Endothelial cell of umbilical vein (primary cell): ENCODE data around the genes POLR1H and RNF39.

- PRO-cap = no peak
CAGE:
- cytosol, long polyA minus RNA = no peak
- cytosol, long polyA plus RNA = no peak
- long polyA plus RNA = no peak
- nucleus, long polyA minus RNA = no peak
- nucleus, long polyA plus RNA = no peak
Measured at GRCh38 chr6:29980570-29981032, 38.3 kb downstream of the HLA-A start.

DNA sequence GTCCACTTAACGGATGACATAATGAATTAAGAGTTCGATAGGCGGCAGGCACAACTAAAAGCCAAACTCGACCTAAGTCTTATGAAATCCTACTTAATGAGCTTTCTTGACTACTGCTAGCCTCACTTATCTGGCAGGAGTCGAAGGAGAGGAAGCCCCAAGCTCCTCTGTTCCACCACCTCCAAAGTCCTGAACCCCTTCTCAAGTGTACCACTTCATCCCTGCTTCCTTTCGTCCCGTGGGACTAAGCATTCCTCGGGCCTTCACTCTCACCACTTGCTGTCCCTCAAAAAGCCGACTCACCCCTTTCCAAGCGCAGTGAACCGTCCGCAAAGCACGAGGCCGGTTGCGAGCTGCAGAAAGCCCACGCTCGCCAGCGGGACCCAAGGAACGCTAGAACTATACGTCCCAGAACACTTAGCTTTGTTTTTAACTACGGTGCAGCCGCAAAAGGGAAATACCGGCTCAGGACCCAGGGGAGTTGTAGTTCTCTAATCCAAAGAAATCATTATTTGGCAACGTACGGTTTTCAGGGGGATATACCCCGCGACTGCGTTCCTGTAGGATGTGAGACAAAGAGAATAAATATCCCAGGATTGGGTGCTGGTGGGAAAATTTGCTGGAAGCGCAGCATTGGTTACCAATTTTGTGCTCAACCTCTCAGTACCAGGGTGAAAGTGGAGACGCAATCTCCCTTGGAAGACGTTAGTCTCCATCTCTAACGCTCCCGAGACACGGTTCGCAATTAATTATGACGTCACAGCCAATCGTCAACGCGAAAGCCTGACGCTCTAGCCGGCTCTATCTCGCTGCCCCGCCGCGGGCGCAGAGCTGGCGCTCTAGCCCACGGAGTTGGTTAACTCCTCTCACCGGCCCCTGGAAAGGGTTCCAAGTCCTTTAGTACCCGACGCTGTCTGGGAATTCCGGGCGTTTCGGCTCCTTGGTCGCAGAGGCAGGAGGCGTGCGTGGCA is at the start of gene POLR1H:
POLR1H (plus strand) TSS at position 828 of the 971 bp plus-strand sequence.
- PRO-cap = unidirectional peak, plus-strand start at position 125 of the sequence; bidirectional peak, plus-strand start at position 332 of the sequence, minus-strand start at position 246 of the sequence; bidirectional peak, plus-strand start at position 828 of the sequence, minus-strand start at position 743 of the sequence
CAGE:
- cytosol, long polyA minus RNA = start-site peak on the minus strand centred at position 739 of the sequence, 10 bp wide, 11 reads
- cytosol, long polyA plus RNA = no peak
- long polyA plus RNA = no peak
- nucleus, long polyA minus RNA = start-site peak on the minus strand centred at position 721 of the sequence, 5 bp wide, 132 reads; start-site peak on the plus strand centred at position 872 of the sequence, 60 bp wide, 20 reads
- nucleus, long polyA plus RNA = start-site peak on the minus strand centred at position 724 of the sequence, 26 bp wide, 50 and 117 reads in 2 replicates

DNA sequence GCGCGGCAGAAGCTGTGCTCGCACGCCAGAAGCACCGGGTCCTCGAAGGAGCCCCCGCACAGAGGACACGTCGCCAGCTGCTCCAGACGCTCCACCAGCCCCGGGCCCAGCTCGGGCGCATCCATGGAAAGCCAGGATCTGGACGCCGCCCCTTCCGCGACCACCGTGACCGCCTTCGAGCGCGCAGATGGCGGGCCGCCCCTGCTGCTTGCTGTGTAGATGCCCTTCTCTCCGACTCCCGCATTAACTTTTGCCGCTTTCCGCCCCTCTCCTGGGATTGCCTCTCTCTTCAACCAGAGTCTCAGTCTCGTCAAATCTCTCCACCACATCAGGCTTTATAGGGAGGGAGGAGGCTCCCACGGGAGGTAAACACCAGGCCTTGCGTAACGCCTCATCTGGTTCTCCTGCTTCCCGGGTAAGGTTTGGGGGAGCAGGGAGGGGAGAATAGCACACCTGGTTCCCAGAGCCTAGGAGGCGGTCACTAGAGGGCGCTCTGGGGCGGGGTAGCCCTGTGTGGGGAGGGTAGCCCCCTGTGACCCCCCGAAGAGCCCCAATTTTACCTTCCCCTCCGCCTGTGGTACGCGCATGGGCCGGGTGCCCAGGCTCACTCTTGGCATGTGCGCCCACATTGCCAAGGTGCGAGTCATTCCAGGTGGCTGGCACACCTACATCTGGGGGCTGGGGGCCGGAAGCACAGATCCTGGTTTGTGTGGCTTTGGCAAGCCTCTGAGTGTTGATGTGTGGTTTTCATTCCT is at the start of gene RNF39:
RNF39 (minus strand) TSS at position 309 of the 755 bp plus-strand sequence.
- PRO-cap = no peak
CAGE:
- cytosol, long polyA minus RNA = no peak
- cytosol, long polyA plus RNA = no peak
- long polyA plus RNA = no peak
- nucleus, long polyA minus RNA = no peak
- nucleus, long polyA plus RNA = no peak

- PRO-cap = no peak
CAGE:
- cytosol, long polyA minus RNA = no peak
- cytosol, long polyA plus RNA = no peak
- long polyA plus RNA = no peak
- nucleus, long polyA minus RNA = no peak
- nucleus, long polyA plus RNA = no peak
Measured at GRCh38 chr6:30076216-30076900, 789 bp upstream of the RNF39 start.

DNA sequence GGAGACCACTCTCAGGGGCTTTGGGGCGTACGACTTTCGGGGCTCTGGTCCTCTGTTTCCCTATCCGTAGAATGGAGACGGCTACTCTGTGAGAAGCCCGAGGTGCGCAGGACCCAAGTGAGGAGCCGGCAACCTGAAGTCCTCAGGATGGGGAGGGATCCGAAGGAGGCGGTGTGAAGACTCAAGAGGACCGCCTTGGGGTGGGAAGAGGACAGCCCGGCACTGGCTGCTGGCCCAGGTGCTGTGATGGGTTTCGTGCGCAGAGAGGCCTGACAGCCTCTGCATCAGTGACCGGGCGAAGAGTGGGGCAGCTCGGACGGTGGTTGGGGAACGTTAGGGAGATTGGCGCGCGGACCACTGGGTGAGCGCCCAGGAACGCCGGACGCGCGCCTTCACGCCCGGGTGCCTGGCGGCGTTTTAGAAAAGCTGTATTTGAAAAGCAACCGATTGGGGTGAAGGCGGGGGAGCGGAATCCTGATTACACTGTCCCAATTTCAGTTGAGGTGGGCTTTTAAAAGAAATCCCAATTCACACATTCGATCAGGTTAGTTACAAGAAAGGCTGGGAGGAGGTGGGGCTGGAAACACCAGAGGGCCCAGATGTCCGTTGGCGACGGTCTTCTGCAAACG is 8.7 kb upstream of the TRIM40 start:
- PRO-cap = no peak
CAGE:
- cytosol, long polyA minus RNA = no peak
- cytosol, long polyA plus RNA = no peak
- long polyA plus RNA = no peak
- nucleus, long polyA minus RNA = no peak
- nucleus, long polyA plus RNA = no peak

DNA sequence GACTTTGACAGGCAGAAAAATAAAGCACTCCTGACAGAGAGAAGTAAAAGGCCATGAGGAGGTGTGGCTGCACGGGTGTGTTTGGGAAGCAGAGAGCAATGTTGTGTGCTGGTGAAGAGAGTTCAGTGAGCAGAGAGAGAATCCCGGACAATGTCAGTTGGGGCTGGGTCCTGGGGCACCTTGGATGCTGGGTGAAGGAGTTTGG is 7.9 kb downstream of the TRIM40 start:
- PRO-cap = no peak
CAGE:
- cytosol, long polyA minus RNA = no peak
- cytosol, long polyA plus RNA = no peak
- long polyA plus RNA = no peak
- nucleus, long polyA minus RNA = no peak
- nucleus, long polyA plus RNA = no peak

- PRO-cap = no peak
CAGE:
- cytosol, long polyA minus RNA = no peak
- cytosol, long polyA plus RNA = no peak
- long polyA plus RNA = no peak
- nucleus, long polyA minus RNA = no peak
- nucleus, long polyA plus RNA = no peak
Measured at GRCh38 chr6:30305945-30306772, 20.6 kb upstream of the TRIM39 start.

- PRO-cap = no peak
CAGE:
- cytosol, long polyA minus RNA = no peak
- cytosol, long polyA plus RNA = no peak
- long polyA plus RNA = no peak
- nucleus, long polyA minus RNA = no peak
- nucleus, long polyA plus RNA = no peak
Measured at GRCh38 chr6:30495247-30495989, 6.1 kb downstream of the HLA-E start.

- PRO-cap = unidirectional peak, plus-strand start at chr6:30496900
CAGE:
- cytosol, long polyA minus RNA = no peak
- cytosol, long polyA plus RNA = no peak
- long polyA plus RNA = no peak
- nucleus, long polyA minus RNA = no peak
- nucleus, long polyA plus RNA = no peak
Measured at GRCh38 chr6:30496477-30497152, 7.3 kb downstream of the HLA-E start.

DNA sequence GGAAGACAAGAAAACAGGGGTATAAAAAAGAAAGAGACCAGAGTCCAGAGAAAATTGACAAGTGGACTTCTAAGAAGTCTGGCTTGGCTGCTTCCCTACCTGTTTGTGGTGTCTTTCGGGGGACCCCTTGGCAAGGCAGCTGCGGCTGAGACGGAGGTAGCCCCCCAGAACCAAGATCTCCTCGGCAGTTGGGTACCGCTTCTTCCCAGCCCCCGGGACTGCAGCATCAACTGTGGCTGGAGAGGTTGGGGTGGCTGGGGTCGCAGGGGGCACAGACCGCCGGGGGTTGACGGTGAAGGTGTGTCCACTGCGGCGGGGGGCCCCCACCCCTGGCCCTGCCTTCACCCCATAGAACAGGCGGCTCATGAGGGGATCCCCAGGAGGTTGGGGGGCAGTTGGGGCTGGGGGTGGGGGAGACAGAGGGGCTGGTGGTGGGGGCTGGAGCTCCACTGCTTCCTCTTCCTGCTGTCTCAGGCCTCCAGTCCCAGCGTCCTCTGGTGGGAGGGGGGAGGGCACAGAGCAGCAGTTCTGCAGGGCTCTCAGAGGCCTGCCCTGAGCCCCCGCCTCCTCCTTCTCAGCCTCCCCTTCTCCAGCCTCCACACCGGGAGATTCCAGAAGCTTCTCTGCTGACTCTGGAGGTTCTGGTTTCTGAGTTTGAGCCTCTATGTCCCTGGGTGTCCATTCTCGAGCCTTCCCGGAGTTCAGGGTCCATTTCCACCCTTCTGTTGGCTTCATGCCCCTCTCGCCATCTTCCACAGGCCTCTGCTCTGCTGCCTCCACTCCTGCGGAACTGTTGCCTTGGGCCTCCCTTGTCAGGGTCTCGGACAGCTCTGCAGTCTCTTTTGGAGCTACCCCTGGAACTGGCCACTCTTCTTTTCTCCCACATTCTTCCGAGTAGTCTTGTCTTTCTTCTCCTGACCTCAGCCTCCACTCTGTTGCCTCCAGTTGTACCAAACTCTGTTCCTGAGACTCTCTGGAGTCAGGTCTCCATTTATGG is 1.8 kb downstream of the PPP1R18 start:
- PRO-cap = bidirectional peak, plus-strand start at position 614 of the sequence, minus-strand start at position 496 of the sequence
CAGE:
- cytosol, long polyA minus RNA = no peak
- cytosol, long polyA plus RNA = start-site peak on the minus strand centred at position 440 of the sequence, 125 bp wide, 95 and 141 reads in 2 replicates; start-site peak on the minus strand centred at position 737 of the sequence, 151 bp wide, 145 and 57 reads in 2 replicates
- long polyA plus RNA = no peak
- nucleus, long polyA minus RNA = start-site peak on the plus strand centred at position 573 of the sequence, 166 bp wide, 14 reads
- nucleus, long polyA plus RNA = start-site peak on the minus strand centred at position 836 of the sequence, 197 bp wide, 42 and 121 reads in 2 replicates

GRCh38 chr6:30704298-30705193 is 12.5 kb downstream of the MDC1 start:
- PRO-cap = no peak
CAGE:
- cytosol, long polyA minus RNA = no peak
- cytosol, long polyA plus RNA = no peak
- long polyA plus RNA = no peak
- nucleus, long polyA minus RNA = no peak
- nucleus, long polyA plus RNA = no peak

DNA sequence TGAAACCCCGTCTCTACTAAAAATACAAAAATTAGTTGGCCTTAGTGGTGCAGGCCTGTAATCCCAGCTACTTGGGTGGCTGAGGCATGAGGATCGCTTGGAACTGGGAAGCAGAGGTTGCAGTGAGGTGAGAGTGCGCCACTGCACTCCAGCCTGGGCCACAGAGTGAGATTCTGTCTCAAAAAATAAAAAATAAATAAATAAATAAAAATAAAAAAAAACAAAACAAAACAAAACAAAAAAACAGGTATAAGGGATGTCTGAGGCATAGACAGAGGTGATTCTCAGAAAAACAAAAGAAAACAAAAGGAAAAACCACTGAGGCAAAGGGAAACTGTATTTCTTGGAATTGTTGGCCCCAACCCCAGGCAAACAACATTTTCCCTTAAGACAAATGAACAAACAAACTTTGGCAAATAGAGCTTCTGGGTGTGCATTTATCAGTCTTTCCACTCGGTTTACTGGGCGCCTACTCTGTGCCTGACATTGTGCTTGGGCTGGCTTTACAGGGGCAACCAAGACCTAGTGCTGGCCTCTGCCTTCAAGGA is 33.5 kb upstream of the IER3 start:
- PRO-cap = no peak
CAGE:
- cytosol, long polyA minus RNA = no peak
- cytosol, long polyA plus RNA = no peak
- long polyA plus RNA = no peak
- nucleus, long polyA minus RNA = no peak
- nucleus, long polyA plus RNA = no peak

DNA sequence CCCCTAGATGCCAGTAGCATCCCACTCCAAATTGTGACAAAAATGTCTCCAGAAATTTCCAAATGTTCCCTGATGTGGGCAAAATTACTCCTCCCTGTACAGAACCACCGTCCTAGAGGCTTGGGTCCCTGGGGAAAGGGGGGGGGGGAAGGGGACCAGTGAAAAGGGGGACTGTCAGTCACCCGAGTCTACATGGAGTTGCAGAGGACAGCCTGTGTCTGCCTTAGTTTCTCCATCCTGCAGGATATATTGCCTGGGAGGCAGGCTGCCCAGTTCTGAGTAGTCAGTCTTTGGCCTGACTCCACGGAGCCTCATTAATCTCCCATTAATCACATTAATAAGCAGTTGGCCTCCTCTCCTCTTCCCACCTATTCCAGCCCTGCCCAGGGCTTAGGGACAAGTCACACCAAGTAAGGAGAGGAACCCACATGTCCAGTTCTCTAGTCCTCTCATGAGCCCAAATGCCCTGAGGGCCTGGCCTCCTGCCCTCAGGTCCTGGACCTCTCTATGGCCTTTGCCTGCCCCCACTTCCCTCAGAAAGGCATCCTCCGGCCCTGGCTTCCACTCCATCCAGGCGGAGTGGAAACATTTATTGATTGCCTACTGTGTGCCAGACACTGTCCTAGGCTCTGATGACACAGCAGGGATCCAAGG is 1.3 kb upstream of the MUCL3 start:
- PRO-cap = no peak
CAGE:
- cytosol, long polyA minus RNA = no peak
- cytosol, long polyA plus RNA = no peak
- long polyA plus RNA = no peak
- nucleus, long polyA minus RNA = no peak
- nucleus, long polyA plus RNA = no peak

DNA sequence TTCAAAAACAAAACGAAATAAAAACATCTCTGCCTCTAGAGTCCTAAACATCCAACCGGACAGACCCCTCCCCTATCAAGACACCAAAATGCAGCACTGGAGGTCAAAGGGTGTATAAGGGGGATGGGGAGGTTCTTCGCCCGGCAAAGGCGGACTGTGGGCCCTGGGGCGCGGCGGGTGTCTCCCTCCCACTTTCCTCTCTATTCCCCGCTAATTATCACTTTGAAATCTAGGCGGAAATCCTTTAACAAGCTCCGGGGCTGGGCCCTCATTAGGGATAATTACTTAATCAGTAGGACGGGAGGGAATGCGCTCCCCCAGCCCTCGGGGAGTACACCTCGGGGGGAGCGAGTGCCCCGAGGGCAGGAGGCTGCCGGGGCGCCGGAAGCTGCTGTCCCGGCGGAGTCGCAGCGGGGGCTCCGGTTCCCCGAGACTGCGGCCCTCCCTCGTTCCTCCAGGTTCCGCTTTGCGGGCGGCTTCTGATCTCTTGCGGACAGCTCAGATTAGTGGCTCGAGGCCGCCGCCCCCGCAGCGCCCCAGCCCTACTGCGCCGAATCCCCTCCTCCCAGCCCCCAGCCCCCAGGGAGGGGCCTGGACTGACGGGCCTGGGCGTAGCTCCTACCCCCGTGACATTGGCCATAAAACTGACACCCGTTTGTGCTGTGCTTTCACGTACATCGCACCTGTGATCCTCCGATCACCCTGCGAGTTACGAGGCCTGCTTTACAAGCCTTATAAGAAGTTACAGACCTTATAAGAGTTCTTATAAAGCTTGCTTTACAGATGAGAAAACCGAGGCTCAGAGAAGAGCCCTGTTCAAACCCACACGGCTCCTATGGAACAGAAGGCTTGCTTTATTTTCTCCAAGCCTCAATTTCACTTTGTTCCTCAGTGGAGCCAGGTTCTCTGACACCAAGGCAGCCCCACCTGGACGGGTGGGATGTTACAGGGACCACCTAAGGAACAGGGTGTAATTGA is 14.8 kb downstream of the MUCL3 start:
- PRO-cap = bidirectional peak, plus-strand start at position 506 of the sequence, minus-strand start at position 390 of the sequence
CAGE:
- cytosol, long polyA minus RNA = no peak
- cytosol, long polyA plus RNA = no peak
- long polyA plus RNA = no peak
- nucleus, long polyA minus RNA = no peak
- nucleus, long polyA plus RNA = no peak

- PRO-cap = no peak
CAGE:
- cytosol, long polyA minus RNA = no peak
- cytosol, long polyA plus RNA = no peak
- long polyA plus RNA = no peak
- nucleus, long polyA minus RNA = no peak
- nucleus, long polyA plus RNA = no peak
Measured at GRCh38 chr6:31021407-31022142, 11.3 kb downstream of the MUC22 start.

GRCh38 chr6:31164892-31165735 is 5.4 kb downstream of the POU5F1 start:
- PRO-cap = no peak
CAGE:
- cytosol, long polyA minus RNA = no peak
- cytosol, long polyA plus RNA = no peak
- long polyA plus RNA = no peak
- nucleus, long polyA minus RNA = no peak
- nucleus, long polyA plus RNA = no peak

GRCh38 chr6:31172048-31173065 is 1.9 kb upstream of the POU5F1 start:
- PRO-cap = no peak
CAGE:
- cytosol, long polyA minus RNA = no peak
- cytosol, long polyA plus RNA = no peak
- long polyA plus RNA = no peak
- nucleus, long polyA minus RNA = no peak
- nucleus, long polyA plus RNA = no peak

DNA sequence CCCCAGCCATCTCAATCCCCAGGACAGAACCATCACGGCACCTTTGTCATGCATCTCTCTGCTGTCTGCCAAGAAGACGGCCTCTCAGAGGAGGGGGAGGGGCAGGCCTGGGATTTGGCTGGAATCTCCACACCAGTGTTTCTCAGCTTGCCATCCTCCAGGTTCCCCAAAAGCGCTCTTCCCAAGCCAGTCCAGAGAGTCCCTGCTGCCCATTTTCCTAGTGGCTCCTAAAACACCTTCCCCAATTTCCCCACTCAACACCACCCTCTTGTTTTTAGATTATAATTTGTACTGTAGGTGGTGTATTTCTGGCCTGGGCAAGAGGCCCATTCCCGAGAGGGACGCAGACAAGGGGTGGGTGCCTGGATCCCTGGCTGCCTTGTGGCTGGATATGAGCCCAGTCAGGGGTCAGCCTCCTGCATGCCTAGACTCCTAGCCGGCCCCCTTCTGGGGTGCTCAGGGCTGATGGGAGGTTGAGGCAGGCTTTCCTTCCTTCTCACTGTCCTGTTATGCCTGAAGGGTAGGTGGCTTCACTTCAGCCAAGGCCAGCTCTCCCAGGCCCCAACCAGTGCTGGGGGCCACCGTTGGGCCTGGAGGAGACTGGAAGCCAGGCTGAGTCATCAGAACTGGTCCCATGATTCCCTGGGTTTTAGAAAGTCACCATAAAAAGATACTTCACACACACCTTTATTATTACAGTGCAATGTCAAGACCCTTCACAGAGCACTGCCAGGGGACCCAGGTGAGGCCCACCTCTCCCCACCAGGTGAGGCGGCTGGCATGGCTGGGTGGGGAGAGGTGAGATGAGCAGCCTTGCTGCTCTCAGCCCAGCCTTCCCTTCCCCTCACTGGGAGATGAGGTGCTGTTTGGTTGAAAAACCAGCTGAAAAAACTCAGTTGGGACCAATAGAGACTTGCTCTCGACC is 2.8 kb upstream of the POU5F1 start:
- PRO-cap = no peak
CAGE:
- cytosol, long polyA minus RNA = no peak
- cytosol, long polyA plus RNA = no peak
- long polyA plus RNA = no peak
- nucleus, long polyA minus RNA = no peak
- nucleus, long polyA plus RNA = no peak

DNA sequence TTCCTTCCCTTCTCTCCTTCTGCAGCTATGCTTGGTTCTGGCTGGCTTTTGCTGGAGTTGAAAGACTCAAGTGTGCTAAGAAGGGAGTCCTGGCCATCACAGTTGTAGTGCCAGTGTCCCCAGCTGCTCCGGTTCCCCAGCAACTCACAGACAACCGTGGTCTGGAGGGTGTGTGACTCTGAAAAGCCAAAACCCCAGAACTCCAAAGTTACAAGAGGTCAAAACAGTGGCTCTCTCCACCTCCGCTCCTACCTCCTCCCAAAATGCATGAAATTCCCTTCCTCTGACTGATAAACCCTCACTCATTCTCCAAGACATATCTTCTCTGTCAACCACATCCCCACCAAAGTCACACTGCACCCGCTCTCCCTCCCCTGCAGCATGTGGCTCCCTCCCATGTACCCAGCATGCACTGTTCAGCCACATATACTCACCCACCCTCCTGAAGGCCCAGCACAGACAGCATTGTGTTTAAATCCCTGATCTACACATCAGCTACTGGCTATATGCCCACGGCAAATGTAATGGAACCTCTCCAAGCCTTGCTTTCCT is 5.4 kb upstream of the POU5F1 start:
- PRO-cap = no peak
CAGE:
- cytosol, long polyA minus RNA = no peak
- cytosol, long polyA plus RNA = no peak
- long polyA plus RNA = no peak
- nucleus, long polyA minus RNA = no peak
- nucleus, long polyA plus RNA = no peak

GRCh38 chr6:31204762-31205369 is 34.4 kb upstream of the POU5F1 start:
- PRO-cap = no peak
CAGE:
- cytosol, long polyA minus RNA = no peak
- cytosol, long polyA plus RNA = no peak
- long polyA plus RNA = no peak
- nucleus, long polyA minus RNA = no peak
- nucleus, long polyA plus RNA = no peak